Thyroid gland (tissue), 7 donors: ENCODE measurements around the gene FAXC.

DNA sequence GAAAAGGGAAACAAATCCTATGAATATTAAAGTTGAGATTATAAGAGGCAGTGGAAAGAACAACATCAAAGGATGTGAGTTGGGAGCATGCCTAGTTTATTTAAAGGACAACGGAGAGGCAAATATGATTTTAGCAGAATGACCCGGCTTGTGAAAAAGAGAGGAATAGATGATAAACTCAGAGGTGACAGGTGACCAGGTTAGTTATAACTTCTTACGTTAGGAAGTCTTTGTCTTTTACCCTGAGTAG lies 723.2 kb upstream of the POU3F2 start:
- PRO-cap, 2 experiments: no peak in any of the 2 experiments
- RAMPAGE, long total RNA, 5 experiments: no peak in any of the 5 experiments

GRCh38 chr6:98922943-98923847 lies 24.6 kb downstream of the FBXL4 start:
- PRO-cap, 2 experiments: no peak in any of the 2 experiments
- RAMPAGE, long total RNA, 5 experiments: no peak in any of the 5 experiments

DNA sequence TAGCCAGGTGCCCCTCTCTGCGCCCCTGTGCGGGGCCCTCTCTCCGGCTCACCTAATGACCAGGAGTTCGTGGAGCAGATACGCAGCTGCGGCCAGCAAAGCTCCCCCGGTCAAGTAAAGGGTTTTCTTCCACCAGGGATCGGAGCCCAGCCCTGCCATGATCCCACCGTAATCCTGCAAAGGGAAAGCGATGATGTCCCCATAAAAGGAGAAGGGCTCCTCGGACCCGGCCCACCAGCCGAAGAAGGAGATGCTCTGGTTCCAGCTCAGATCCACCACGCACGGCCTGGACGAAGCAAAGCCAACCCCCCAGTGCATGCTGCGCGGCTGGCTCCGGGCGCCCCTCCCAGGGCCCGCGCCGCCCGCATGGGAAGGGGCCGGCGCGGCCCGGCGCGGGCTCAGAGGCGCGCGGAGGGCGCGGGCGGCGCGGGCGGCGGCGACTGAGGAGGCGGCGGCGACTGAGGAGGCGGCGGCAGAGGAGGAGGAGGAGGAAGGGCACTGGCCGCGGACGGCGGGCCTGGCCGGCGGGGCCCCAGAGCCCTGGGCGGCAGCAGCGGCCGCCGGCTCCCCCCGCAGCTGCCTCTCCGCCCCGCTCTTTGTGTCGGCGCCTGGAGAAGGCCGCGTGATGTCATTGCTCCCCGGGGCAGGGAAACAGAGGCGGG lies at the start of gene FAXC:
TSS of gene FAXC (minus strand) at position 620 of the 662 bp plus-strand sequence.
- PRO-cap, 2 experiments: peak in 2 of 2 experiments; most common plus-strand start position 55 of the sequence (in 1); most common minus-strand start position 598 of the sequence (in 2)
- RAMPAGE, long total RNA, 5 experiments: start-site peak on the minus strand in 1 of 5 experiments, centred at position 92 of the sequence, 5 reads per replicate

DNA sequence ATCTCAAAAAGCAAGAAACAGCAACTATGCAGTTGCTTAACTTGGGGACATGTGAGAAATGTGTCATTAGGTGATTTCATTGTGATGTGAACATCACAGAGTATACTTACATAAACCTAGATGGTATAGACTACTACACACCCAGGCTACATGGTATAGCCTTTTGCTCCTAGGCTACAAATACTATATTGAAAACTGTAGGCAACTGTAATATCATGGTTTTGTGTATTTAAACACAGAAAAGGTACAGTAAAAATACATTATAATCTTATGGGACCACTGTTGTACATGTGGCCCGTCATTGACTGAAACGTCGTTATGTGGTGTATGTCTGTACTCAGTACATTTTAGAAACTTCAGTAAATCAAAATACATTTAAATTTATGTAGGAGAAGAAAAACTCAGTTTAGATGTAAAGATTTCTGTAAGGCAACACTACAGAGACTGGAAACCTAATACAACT lies 3.4 kb upstream of the COQ3 start:
- PRO-cap, 2 experiments: no peak in any of the 2 experiments
- RAMPAGE, long total RNA, 5 experiments: no peak in any of the 5 experiments

DNA sequence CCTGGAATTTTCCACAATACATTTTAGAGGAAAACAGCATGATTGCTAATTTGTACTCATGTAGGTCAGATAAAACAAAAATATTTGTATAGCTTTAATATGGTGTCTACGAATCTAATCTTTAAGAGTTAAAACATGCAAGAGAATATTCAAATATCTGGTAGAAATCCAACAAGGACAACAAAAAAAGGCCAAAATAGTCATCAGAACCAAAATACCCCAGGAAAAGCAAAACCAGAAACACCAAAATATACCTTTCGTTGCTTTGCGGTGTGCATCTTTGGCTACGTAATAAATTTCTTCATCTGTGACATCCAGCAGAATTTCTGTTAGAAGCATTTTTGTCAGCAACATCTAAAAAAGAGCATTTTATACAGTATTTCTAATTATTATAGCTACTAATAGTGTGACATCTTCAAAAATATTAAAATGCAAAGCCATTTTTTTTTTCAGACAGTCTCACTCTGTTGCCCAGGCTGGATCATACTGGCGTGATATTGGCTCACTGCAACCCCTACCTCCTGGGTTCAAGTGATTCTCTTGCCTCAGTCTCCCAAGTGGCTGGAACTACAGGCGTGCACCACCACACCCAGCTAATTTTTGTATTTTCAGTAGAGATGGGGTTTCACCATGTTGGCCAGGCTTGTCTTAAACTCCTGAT lies 10.5 kb upstream of the COQ3 start:
- PRO-cap, 2 experiments: no peak in any of the 2 experiments
- RAMPAGE, long total RNA, 5 experiments: no peak in any of the 5 experiments

DNA sequence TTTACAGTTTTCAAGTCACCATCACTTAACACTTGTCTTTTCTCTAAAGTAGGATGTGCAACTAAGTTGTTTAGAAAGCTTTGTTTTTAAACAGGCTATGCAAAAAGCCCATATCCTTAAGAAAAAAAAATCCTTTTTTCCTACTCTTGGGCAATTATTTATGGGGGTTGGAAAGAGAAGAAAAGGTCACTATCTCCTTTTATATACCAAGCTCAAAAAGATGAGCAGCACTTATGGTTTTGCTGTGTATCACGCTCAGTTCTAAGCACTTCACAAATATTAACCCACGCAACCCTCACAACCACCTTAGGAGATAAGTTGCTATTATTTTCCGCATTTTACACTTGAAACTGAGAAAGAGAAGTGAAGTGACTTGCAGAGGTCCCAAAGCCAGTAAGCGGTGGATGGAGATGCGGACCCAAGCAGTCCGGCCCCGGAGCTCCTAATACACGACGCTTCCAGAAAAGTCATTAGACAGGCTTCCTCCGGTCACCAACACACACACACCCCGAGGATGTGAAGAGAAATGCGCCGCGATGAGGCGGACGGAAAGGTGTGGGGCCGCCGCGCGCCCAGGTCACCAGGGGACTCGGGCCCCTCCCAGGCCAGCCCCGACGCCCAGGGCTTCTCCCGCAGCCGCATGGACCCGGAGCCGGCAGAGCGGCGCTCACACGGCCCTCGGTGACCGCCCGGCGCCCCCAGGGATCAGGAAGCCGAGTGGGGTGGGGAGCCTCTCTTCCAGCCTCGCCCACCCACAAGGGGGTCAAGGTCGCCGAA lies 486 bp downstream of the USP45 start:
- PRO-cap, 2 experiments: peak in 2 of 2 experiments; most common plus-strand start position 393 of the sequence (in 1); most common minus-strand start position 447 of the sequence (in 1)
- RAMPAGE, long total RNA, 5 experiments: no peak in any of the 5 experiments

DNA sequence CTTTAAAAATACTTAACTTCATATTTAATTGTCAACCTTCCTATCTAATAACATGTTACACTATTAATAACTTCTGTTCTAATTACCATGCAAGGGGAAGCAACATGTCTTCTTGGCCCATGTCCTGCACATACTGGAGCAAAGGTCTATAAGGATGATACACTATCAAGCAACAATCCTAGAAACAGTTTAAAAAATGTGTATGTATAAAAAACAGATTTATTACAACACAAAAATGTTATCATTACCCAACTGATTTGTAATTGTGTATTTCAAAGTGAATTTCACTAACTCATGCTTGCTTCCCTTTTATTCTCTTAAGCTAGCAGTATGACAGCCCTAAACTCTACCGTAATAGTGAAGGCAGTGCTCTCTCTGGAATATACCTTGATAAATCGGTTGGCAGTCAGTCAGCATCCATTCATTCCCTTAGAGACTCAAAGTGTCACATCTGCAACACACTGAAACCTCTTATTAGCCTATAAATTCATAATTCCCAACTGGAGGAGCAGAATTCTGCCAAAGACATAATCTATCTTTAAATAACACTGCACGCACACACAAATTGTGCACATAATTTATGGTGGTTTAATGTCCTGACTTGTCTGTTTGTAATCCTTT lies 18.2 kb downstream of the CCNC start:
- PRO-cap, 2 experiments: no peak in any of the 2 experiments
- RAMPAGE, long total RNA, 5 experiments: no peak in any of the 5 experiments

DNA sequence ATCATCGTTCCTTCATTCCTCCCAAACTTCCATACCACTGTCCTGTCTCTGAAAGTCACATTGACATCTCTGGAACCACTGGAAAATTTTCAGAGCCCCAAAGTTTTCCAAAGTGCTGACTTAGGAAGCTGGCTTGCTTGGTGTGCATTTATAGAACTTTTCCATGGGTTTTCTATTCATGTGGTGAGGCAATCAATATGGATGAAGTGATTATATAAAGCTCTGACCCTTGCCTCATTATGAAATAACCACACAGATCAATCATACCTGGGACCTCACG lies 22.8 kb upstream of the SIM1 start:
- PRO-cap, 2 experiments: no peak in any of the 2 experiments
- RAMPAGE, long total RNA, 5 experiments: no peak in any of the 5 experiments

DNA sequence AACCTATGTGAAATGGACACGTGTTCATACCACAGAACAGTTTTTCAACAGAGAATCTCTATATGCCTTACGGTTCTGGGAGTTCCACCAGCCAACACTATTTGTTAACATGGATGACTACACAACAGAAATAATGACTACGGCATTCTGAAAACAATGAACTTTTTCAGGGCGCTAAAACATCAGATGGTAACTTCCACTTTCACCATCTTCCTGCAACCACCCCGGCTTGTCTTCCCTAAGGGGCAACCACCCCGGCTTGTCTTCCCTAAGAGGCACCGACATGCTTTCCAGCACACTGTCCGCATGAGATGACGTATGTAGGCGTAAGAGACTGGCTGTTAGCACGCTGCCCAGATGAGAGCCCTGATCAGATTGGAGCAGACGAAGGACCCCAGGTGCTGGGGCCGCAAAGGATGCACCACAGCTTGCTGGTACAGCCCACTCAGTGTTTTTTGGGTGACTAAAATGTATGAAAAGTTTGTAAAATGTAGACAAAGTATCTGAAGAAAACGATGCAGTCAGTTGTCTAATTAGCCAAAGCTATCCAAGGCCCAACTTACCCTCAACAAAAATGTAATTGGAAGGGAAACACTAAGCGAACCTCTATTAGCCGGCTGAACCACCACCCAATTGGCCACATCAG lies 29.3 kb downstream of the ASCC3 start:
- PRO-cap, 2 experiments: no peak in any of the 2 experiments
- RAMPAGE, long total RNA, 5 experiments: no peak in any of the 5 experiments

DNA sequence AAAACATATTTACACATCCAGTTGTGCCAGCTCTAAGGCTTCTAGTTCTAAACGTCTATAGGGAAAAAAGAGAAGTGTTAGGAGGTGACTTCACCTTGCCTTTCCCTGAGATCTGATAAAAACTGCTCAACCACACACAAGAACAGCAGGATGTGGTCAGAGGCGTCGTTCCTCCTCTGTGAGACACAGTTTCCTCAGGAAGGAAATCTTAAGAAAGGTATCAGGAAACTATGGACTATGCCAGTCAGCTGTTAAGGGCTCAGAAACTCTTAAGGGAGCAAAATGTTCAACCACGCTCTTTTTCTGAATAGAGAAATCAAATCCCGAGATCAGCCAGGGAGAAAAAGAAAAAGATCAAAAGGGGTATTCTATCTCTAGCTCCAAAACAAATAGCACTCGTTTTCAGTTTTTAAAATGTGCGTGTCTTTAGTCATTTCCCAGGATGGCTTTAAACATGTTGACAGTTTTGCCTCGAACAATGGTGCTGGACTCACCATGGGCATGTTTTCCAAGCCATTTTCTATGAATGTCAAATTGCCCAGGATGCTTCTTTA lies 154.5 kb downstream of the HACE1 start:
- PRO-cap, 2 experiments: peak in 1 of 2 experiments; most common plus-strand start position 220 of the sequence (in 1); most common minus-strand start position 114 of the sequence (in 1)
- RAMPAGE, long total RNA, 5 experiments: no peak in any of the 5 experiments

DNA sequence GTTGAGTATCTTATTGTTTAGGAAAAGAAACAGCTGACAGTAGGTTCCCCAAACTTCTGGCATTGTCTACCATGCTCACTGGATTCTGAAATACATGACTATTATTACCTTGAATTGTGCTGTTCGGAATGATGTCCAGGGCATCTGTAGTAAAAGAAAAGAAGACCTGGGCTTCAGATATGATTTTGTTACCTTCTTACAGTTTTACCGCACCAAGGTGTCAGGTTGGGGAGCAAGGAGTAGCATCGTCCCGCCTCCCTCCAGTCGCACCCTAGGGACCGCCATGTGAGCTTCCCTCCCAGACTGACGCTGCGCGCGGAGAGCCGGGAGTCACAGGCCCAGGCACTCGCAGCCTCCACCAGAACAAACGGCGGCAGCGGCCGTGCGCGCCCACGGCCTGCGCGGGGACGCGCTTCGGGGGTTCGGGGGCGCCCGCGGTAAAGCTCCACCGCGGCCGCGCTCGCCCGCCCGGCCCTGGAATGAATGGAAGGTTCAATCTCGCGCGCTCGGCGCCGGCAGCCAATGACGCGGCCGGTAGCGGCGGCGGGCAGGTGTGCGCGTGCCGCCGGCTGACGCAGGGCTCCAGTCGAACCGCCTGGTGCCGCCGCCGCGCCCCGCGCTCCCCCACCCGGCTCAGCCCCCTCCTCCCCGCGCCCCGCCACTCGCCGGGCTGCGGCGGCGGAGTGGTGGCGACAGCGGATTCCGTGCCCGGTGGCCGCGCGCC lies 16.7 kb upstream of the LIN28B start:
- PRO-cap, 2 experiments: no peak in any of the 2 experiments
- RAMPAGE, long total RNA, 5 experiments: no peak in any of the 5 experiments

DNA sequence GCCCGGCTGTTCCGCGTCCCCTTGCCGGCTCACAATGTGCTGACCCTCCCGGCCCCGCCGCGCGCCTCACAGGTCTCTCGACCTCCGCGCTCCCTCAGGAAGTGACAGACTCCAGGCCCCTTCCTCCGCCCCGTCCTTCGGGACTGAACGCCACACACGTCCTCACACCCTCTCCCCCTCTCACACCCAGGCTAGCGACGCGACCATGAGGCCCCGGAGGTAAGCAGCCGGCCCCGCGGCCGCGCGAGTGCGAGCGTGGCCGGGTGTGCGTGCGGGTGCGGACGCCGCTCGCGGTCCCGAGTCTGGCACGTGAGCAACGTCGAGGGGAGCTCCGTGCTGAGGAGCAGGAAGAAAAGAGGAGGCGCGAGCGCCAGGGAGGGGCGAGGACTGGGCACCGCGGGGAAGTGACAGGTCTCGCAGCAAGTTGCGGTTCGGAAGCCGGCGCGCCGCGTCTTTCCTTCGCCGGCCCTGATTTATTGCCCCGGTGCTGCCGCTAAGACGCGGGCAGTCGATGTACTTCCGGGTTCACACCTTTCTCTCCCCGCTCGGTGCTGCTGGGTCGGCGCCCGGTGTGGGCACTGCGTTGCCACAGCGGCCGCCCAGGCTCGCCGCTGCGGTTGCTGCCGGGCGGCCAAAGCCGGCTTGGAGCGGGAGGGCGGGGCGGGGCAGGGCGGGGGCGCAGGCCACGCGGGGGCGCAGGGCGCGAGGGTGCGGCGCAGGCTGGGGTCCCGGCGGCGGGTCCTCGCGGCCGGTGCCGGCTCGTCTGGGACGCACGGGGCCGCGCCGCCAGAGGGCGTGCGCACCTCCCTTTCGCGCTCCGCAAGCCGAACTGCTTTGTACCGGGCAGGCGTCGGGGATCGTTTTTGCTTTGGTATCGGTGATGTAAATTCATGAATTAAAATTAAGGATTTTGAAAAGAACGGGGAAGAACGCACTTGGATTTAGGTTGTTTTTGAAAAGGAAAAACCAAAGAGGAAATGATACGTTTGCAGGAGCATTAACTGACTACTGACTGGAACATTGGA lies 15.8 kb upstream of the LIN28B start:
- PRO-cap, 2 experiments: no peak in any of the 2 experiments
- RAMPAGE, long total RNA, 5 experiments: no peak in any of the 5 experiments

DNA sequence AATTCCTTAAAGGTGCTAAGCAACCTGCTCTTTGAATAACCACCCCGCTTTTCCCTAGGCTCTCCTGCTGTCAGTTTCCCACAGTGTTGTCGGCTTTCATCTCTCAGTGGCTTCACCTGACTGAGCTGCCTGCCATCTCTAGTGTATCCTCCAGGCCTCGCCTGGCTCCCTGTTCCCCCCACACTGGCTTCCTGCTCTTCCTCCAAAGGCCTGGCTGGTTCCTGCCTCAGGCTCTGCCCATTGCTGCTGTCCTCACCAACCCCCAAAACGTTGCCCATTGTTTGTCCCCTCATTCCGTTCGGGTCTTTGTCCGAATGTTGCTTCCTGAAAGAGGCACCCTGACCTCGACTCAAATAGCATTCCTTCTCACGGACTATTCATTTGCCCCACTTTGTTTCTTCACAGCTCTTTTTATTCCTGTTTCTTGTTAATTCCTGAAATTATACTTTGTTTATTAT lies 93.8 kb upstream of the POPDC3 start:
- PRO-cap, 2 experiments: no peak in any of the 2 experiments
- RAMPAGE, long total RNA, 5 experiments: no peak in any of the 5 experiments

- PRO-cap, 2 experiments: no peak in any of the 2 experiments
- RAMPAGE, long total RNA, 5 experiments: no peak in any of the 5 experiments
Observed at GRCh38 chr6:105296695-105297537, 106.0 kb downstream of the PREP start.

DNA sequence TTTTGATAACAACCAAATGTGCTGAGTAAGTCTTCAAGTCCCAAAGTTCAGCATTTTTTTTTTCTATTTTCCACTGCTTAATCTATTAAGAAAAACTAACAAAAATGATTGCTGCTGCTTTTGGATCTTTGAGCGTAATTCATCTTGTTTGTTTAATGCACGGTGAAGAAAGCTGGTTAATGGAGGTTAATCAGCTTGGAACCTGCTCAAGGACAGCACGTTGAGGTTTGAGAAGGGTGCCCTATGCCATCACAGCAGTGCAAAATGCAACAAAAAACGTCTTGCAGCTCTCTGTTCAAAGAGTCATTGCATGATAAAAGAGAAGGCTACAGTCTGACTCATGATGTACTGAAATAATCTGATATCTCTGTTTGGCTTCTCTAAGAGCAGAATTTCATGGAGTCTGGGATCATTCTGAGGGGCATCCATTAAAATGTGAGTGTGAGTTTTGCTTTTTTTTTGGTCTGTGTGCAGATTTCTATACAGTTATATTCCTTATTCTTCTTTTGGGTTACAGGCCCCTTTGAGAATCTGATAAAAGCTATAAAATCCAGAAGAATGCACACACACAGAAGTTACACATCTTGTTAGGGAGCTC lies 80.6 kb upstream of the PREP start:
- PRO-cap, 2 experiments: no peak in any of the 2 experiments
- RAMPAGE, long total RNA, 5 experiments: no peak in any of the 5 experiments

DNA sequence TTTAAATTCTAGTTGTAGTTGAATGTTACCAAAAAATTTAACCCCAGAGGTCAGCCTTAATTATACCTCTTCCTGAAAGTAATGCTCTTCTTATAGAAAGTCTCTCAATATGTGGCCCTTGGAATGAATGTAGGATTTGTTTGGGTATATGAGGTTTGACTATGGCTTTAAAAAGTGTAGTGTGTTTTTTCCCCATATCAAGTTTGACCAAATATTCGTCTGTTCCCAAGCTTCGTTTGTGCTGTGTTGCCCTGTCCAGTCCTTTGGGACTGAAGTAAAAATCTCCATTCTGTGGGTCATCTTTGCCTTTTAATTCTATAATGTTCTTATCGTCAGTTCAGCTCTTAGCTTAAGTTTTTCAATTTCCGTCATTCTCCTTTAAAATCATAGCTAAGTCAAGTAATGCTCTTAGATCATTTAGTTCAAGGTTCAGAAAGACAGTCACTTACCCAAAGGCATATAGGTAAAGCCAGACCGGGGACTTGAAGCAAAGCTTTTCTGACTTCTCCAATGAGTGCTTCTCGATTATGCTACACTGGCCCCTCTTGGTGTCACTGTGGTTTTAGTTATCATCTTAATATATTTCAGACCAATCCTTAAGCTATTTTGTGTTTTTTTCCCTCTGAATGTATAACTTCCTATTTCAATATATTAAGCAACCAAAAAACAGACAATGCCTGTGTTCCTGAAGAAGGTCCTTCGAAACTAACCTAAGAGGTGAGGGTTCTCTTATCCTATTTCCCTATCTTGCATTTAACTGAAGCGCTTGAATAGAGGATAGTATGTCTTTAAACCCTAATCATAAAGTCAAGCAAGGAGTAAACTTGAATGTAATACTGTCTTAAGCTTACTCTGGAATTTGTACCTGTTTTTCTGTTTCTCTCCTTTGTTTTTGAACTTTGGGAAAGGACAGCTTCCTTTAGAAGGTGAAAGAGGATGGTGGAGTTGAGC lies 3.8 kb downstream of the PRDM1 start:
- PRO-cap, 2 experiments: no peak in any of the 2 experiments
- RAMPAGE, long total RNA, 5 experiments: no peak in any of the 5 experiments

DNA sequence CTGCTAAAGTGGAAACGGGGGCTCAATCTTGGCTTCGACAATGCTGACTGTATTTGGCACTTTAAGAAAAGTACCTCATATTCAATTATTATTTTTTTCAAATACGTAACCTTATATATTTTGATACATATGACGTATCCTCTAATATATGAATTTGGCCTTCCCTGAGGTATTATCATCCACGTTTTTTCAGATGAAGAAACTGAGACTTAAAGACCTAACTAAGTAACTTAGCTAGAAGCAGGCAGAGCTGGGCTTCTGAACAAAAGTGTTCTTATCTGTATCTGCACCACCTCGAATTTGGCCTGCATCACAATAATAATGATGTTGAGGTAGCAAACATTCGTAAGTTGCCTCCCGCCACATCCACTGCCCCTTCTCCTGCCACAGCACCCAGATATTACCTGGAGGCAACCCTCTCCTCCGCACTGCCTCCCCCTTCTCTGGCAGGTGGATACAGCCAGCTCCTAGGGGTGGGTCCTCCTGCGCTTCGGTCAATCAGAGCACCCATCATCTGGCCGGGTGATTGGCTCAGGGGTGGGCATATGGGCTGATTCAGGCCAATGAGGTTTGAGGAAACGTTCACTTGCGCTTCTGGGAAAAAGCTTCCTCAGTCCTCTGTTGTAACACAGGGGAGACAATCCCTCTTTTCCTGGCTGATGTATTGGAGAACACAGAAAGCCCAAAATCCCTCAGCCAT lies 81.8 kb downstream of the PRDM1 start:
- PRO-cap, 2 experiments: no peak in any of the 2 experiments
- RAMPAGE, long total RNA, 5 experiments: no peak in any of the 5 experiments

- PRO-cap, 2 experiments: no peak in any of the 2 experiments
- RAMPAGE, long total RNA, 5 experiments: no peak in any of the 5 experiments
Observed at GRCh38 chr6:106510995-106511223, 118.4 kb downstream of the RTN4IP1 start.

- PRO-cap, 2 experiments: no peak in any of the 2 experiments
- RAMPAGE, long total RNA, 5 experiments: no peak in any of the 5 experiments
Observed at GRCh38 chr6:106522318-106523109, 106.8 kb downstream of the RTN4IP1 start.

DNA sequence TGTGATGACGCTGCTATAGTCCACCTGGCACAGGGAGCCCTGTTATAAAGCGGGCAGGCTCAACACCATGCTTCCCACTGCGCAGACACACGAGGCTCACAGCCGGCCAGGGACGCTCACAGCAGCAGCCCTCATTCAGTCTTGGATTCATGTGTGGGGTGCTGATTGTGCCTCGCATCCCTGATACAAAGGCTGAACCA lies 54.2 kb downstream of the RTN4IP1 start:
- PRO-cap, 2 experiments: no peak in any of the 2 experiments
- RAMPAGE, long total RNA, 5 experiments: no peak in any of the 5 experiments